B cell (primary cell): Measurements from ENCODE around the genes KLHL3 and EGR1.

GRCh38 chr5:136046112-136047070 is 17.6 kb downstream of the TGFBI start:
- PRO-cap: no peak
- CAGE, long polyA plus RNA: no peak

GRCh38 chr5:136082274-136082890 is 50.3 kb upstream of the SMAD5 start:
- PRO-cap: no peak
- CAGE, long polyA plus RNA: no peak

GRCh38 chr5:136191392-136192858 is 1.0 kb downstream of the SMIM32 start:
- PRO-cap: no peak
- CAGE, long polyA plus RNA: no peak

DNA sequence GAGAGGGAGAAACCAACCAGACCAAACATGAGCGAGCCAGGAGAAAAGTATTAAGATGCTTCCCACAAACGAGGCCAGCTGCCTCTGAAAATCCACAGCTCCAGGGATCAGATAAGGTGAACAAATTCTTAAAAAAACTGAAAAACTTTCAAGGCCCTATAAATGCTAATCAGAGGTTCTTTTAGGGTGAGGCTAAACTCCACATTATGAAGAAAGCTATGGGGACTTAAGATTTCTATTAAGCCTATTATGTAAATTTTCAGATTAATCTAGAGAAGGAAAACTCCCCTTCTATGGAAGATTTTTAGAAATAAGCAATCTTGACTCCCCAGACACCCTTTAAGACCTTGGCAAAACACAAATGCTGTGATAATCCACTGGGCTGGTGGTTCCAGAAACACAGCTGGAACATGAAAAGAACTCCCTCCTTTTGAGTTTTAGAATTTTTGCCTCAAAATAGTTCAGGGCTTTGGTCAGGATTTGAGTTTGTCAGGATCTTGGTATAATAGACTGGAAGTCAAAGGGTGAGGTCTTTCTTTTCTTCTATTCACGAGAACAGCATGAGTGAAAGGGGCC is 238.1 kb downstream of the SPOCK1 start:
- PRO-cap: no peak
- CAGE, long polyA plus RNA: no peak

GRCh38 chr5:137263945-137264442 is 235.1 kb downstream of the SPOCK1 start:
- PRO-cap: no peak
- CAGE, long polyA plus RNA: no peak

GRCh38 chr5:137621924-137622165 is 114.0 kb downstream of the KLHL3 start:
- PRO-cap: no peak
- CAGE, long polyA plus RNA: no peak

GRCh38 chr5:137735221-137736458 is at the start of gene KLHL3:
Gene KLHL3 (minus strand): TSS chr5:137736089.
- PRO-cap: no peak
- CAGE, long polyA plus RNA: no peak

DNA sequence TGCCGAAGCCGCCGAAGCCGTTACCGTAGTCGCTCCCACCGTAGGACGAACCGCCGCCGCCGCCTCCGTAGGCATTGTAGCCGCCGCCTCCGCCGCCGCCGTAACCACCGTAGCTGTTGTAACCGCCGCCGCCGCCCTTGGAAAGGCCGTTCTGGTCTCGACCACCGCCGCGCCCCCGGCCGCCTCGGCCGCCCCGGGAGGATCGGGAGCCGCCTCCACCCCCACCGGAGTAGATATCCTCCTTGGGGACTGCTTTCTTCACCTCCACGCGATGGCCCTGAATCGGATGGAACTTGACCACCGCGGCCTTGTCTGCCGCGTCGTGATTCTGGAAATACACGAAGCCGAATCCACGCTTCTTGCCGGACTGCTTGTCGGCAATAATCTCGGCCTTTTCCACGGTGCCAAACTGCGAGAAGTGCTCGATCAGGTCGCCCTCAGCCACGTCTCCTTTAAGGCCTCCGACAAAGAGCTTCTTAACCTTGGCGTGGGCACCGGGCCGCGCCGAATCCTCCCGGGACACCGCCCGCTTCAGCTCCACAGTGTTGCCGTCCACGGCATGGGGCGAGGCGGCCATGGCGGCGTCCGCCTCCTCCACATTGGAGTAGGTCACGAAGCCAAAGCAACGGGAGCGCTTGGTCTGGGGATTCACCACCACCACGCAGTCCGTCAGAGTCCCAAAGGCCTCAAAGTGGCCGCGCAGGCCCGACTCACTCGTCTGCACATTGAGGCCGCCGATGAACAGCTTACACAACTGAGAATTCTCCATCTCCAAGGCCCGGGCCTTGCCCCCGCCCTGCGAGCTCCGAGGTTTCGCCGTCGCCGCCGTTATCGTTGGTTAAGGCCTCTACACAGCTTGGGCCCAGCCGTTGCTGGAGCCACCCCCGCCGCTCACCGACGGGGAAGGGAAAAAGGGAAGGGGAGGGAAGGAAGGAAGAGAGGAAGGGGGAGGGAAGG is 587 bp downstream of the HNRNPA0 start:
- PRO-cap: bidirectional peak, plus-strand start at position 540 of the sequence, minus-strand start at position 365 of the sequence
- CAGE, long polyA plus RNA: no peak

DNA sequence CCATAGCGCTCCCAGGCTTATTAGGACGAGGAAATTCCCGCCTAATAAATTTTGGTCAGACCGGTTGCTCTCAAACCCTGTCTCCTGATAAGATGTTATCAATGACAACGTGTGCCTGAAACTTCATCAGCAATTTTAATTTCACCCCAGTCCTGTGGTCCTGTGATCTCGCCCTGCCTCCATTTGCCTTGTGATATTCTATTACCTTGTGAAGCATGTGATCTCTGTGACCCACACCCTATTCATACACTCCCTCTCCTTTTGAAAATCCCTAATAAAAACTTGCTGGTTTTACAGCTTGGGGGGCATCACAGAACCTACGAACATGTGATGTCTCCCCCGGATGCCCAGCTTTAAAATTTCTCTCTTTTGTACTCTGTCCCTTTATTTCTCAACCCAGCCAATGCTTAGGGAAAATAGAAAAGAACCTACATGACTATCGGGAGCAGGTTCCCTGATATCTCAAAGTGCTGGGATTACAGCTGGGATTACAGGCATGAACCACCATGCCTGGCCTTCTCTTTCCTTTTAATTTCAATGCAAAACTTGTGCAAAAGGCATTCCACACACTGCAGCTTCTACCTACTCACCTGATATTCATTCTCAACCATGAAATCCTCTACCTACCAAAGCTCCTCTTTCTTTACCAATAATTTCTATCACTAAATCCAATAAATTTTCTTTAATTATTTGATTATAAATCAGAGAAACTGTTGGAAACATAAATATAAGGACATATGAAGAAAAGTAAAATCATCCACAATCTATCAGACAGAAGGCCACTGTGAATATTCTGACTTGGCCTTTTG is 55.5 kb downstream of the FAM13B start:
- PRO-cap: no peak
- CAGE, long polyA plus RNA: no peak

GRCh38 chr5:138033314-138034348 is 752 bp upstream of the FAM13B start:
- PRO-cap: unidirectional peak, minus-strand start at chr5:138033780
- CAGE, long polyA plus RNA: no peak

- PRO-cap: no peak
- CAGE, long polyA plus RNA: no peak
Observed at GRCh38 chr5:138348759-138349186, 3.7 kb upstream of the KDM3B start.

DNA sequence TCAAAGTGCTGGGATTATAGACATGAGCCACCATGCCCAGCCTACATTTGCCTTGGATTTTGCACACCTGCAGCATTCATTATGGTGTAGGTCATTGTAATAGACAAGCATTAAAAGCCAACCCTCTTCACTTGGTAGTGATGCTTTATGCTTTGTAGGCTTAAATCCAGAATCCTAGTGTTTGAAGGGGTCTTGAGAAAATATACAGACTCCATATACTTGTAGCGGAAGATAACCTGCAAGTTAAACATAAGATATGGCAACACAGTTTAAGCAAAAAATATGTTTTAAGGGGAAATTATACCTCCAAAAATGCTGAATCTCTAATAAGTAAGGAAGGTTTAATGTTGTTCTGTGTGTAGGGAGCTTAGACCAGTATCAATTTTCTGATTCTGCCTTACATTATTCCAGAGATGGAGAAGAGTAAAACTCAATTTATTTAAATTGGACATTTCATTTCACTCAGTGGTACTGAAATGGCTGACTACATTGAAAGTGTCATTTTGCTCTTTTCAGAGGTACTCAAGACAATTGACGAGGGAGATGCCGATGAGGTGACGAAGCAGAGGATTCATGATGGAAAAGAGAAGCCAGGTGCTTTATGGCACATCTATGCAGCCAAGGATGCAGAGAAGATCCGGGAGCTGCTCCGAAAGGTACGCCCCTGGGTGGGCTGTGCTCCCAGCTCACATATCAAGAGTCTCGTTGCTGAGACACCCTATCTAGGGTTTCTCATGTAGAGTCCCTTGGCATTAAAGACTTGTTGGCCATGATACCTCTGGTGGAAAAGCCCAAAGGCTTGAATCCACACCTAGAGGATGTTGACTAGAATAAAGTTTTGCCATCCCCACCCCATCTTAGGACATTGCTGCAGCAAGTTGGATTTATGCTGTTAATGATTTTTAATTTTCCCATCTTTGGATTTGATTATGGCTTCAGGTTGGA is 9.3 kb upstream of the REEP2 start:
- PRO-cap: no peak
- CAGE, long polyA plus RNA: no peak

GRCh38 chr5:138448635-138449430 is 10.0 kb downstream of the REEP2 start:
- PRO-cap: no peak
- CAGE, long polyA plus RNA: no peak

DNA sequence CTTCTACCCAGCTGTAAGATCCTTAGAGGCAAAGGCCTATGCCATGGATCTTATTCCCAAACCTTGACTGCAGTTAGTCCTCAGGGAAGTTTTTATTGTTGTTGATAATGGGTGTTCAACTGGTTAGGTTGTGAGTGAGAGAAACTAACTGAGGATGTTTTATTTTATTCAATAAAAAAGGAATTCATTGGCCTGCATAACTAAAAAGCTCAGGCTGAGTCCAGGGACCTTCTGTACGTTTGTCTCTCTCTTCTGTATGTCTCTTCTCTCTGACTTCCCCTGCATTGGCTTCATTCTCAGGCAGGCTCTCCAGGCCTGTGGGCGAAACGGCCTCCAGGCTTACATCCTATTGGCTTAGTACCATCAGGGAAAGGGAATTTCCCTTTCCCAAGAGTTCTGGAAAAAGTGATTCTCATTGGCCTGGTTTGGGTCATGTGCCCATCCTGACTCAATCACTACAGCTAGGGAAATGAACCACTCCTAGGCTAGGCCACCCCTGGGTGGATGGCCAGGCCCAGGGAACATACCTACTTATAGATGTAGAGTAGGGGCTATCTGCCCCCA is 4.1 kb upstream of the EGR1 start:
- PRO-cap: no peak
- CAGE, long polyA plus RNA: no peak

GRCh38 chr5:138465404-138466194 is at the start of gene EGR1:
Gene EGR1 (plus strand): TSS chr5:138465479.
- PRO-cap: bidirectional peak, plus-strand start at chr5:138465480, minus-strand start at chr5:138465332; bidirectional peak, plus-strand start at chr5:138465960, minus-strand start at chr5:138465855
- CAGE, long polyA plus RNA: no peak

DNA sequence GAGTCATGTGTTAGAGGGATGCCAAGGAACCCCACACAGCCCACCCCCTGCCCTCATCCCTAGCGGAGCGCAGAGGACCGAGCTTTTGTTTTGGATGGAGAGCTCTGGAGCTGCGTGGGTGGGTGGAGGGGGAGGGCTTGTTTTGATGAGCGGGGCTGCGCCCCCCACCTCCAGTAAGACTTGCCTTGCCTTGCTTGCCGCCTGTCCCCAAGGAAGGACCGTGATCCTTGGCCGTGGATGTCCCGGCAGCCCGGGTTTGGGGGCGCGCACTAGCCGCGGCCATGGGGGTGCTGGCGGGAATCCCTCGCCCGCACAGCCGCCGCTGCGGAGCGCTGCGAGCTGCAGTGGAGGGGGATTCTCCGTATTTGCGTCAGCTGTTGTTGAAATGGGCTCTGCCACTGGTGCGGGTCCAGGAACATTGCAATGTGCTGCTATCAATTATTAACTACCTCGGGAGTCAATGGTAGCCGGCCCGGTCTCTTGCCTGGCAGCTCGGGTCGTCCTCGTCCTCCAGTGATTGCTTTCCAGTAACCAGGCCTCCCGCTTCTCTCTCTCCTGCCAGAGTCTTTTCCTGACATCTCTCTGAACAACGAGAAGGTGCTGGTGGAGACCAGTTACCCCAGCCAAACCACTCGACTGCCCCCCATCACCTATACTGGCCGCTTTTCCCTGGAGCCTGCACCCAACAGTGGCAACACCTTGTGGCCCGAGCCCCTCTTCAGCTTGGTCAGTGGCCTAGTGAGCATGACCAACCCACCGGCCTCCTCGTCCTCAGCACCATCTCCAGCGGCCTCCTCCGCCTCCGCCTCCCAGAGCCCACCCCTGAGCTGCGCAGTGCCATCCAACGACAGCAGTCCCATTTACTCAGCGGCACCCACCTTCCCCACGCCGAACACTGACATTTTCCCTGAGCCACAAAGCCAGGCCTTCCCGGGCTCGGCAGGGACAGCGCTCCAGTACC is 1.2 kb downstream of the EGR1 start:
- PRO-cap: unidirectional peak, plus-strand start at position 453 of the sequence
- CAGE, long polyA plus RNA: no peak

- PRO-cap: no peak
- CAGE, long polyA plus RNA: no peak
Observed at GRCh38 chr5:138536245-138536572, 6.8 kb downstream of the ETF1 start.

GRCh38 chr5:138611254-138611995 is 36.2 kb upstream of the HSPA9 start:
- PRO-cap: no peak
- CAGE, long polyA plus RNA: no peak

GRCh38 chr5:138641663-138642298 is 66.6 kb upstream of the HSPA9 start:
- PRO-cap: no peak
- CAGE, long polyA plus RNA: no peak

- PRO-cap: no peak
- CAGE, long polyA plus RNA: no peak
Observed at GRCh38 chr5:138702361-138702803, 50.8 kb upstream of the CTNNA1 start.